Metastatic Liver Carcinoma in the Adrenal Gland (tissue), 2 donors: ENCODE data around the gene COX20.

DNA sequence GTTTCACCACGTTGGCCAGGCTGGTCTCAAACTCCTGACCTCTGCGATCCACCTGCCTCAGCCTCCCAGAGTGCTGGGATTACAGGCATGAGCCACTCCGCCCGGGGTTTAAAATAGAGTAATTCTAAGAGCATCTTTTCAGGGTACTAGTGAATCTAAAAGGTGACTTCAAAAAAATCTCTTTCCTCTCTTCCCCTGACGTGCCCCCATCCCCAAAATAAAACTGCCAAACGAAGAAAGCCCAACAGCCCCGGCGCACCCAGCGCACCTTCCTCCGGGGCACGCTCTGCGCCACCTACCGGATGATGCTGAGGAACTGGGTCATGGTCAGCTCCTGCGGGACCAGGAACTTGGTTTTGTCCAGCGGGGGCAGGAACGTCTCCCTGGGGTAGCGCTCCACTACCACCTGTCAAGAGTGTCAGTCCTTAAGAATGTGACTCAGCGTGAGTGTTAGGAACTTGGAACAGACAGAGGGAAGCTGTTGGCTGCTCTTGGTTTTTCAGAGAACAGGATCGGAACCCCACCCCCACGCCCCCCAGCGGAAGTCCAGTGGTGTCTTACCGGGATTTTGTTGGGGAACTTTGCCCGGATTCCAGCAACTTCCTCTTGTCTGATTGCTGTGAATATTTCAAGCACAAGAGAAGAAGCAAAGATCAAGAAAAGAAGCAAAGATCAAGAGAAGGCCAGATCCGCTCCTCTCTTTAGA is 530 bp downstream of the MAP1LC3C start:
- PRO-cap, 2 experiments, result no peak in any of the 2 experiments

DNA sequence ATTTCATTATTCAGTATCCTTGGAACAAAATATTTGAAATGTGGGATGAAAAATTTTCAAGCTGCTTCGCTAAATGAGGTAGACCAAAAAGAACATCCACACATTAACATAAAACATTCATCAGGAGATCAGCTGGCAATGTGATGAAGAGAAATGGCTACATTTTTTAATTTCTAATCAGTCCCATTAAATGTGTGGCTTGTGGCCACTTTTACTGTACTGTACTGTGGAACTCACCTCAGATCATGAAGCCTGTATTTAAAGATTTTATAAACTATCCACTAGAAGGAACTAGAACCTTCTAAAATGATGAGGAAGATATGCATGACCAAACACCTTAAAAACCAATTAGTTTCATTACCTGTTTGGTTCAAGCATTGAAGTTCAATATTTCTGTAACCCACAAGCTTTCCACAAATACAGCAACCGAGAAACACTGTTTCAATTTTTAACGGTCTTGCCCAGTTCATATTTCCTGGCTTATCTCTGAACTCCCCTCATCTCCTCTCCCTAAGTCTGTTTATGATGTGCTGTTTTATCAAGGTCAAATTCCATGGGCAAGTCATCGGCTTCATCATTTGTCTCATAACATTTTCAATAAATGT is 264.2 kb upstream of the PLD5 start:
- PRO-cap, 2 experiments, result no peak in any of the 2 experiments

DNA sequence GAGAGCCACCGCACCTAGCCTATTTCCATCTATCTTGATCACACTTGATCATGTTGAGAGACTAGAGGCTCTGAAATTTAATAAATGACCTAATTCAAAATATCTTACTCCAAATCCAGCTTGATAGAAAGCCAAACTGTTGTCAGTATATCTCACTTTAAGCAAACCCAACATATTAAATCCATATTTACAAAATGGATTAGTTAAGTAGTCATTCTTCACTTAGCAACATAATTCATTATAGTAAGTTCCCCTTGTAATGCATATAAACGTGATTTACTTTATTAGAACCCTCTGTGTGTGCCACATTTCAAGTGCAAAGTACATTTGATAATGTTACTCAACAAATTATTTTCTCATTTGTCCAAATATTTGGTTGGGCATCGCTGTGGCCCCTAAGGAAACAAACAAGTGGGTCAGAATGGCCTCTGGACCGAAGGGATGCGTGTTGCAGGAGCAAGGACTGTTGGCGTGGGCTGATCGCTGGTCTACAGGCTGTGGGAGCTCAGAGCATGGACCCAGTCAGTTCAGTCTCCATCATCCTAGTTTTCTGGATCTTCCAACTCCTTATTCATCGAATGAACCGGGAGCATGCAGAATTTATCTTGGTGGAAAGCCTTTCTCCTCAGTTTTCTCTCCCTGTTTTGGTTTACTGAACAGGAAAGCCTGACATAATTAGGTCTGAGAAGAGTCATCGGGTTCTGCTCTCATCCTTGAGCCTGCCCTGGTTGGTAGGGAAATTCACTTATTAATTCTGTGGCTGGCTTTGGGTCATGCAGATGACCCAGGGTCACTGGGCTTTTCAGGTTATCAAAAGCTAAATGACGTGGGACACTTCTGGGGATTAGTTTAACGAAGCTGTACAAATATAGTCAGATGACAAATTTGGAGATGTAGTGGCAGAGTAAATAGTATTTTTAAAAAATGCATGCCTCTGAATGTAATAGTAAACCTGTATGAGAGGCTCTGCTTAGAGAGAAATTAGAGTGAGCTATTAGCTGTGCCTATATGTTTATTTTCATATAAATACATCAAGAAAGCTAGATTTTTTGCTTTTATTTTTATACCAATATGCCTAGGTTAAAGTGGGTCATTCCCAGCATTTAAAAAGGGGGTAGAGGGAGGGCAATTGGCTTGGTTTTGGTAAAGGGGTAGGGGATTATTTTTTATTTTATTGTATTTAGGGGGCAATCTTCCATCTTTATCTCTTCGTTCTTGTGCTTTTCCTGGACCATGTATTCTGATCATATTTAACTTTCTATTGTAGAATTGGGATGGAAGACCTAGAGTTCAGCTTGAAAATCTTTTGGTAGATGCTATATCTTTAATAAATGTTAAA is 200.2 kb downstream of the SDCCAG8 start:
- PRO-cap, 2 experiments, result peak in 2 of 2 experiments; most common plus-strand start position 486 of the sequence (in 2); most common minus-strand start position 721 of the sequence (in 2)

DNA sequence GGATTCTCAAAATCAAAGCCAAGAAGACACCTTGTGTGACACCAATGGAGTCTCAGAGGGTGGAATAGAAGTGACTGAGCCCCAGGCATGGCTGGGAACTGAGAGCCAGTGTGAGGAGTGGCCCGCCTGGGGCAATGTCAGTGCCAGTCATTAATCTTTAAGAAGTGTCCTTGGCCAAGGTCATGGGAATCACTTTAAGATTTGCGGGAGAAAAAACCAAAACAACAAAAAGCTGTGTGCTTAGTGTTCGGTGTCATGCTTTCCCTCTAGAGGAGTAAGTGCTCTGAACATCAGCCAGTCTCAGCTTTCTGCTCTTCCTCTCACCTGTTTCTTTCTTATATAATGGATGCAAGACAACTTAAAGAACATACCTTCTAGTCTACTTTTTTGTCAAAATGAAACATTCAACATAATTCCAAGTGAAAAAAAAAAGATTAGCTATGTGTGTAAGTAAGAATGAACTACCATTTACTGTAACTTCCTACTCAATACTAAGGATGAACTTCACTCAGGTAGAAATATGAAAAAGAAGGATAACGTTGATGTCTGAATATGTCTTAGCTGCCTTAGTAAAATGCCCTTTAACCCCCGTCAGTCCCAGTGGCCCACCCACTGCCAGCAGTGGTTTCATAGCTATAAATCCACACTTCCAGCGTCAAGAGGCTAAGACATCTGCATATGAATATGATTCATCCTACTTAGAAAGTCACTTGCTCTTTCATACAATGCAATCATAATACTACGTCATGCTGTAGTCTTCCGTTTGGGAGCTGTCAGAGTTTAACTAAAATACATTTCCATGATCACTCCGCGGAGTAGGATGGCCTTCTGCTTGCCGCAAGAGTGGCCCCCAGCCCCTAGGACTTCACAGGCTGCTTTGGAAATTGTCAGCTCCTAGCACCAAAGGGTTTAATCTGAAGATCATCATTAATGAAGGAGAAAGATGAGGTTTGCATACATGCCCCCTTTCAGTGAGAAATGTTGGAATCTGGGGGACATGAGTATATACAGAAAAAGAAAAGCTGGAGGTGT is 247.2 kb downstream of the SDCCAG8 start:
- PRO-cap, 2 experiments, result no peak in any of the 2 experiments

- PRO-cap, 2 experiments, result no peak in any of the 2 experiments
Measured at GRCh38 chr1:243595519-243595814, 254.6 kb downstream of the AKT3 start.

DNA sequence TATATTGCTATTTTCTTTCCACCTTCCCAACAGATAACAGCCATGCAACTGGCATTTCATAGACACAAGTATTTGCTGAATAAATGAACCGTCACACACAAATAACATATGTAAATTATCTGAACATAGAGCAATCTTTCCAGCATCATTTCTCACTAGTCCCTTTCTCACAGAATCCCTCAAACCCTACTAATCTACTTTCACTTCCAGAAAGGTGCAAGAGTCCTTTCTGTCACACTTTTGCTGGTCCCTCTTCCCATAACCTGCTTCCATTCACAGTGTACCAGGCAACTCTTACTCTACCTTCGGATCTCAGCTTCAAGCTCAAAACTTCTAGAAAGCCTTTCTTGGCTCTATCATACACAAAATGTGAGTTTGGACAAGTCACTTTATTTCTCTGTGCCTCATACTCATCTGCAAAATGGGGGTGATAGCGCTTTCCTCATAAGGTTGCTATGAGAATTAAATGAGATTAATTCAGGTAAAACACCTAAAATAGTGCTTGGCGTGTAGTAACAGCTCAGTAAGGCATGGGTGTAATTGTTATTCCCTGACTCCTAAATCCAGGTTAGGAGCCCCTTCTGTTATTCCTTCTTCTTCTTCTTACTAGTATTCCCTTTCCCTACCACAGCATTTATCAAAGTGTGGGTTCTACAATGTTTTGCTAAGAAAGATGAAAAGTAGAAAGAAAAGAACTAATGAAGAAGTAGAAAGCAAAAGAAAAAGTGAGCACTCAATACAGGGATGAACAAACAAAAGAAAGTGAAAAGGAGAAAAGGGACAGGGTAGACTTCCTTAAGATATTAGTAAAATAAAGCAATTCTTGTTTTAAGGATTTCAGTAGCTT is 113.0 kb downstream of the AKT3 start:
- PRO-cap, 2 experiments, result no peak in any of the 2 experiments

DNA sequence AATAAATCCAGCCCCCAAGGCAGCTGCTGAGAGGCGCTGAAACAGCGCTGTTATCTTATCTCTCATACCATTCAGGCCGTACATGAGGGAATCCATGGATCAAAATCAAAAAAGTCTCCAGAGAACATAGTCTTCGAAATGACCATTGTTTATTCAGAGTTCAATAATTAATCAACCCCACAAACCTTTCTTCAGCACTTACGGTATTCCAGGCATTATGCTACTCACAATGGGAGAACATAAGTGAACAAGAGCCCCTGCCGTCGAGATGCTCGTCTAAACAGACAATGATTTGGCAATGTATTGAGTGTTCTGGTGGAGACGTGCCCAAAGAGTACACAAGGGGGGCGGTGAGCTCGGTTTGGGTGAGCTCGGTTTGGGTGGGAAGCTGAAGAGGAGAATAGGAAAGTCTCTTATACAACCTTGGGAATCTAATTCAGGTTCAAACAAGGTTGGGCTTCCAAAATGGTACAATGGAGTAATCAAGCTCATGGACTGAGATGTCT is 38.7 kb downstream of the ZBTB18 start:
- PRO-cap, 2 experiments, result no peak in any of the 2 experiments

GRCh38 chr1:244211459-244211896 is 141.0 kb upstream of the C1orf100 start:
- PRO-cap, 2 experiments, result no peak in any of the 2 experiments

GRCh38 chr1:244437416-244438102 is 14.2 kb downstream of the ADSS2 start:
- PRO-cap, 2 experiments, result no peak in any of the 2 experiments

DNA sequence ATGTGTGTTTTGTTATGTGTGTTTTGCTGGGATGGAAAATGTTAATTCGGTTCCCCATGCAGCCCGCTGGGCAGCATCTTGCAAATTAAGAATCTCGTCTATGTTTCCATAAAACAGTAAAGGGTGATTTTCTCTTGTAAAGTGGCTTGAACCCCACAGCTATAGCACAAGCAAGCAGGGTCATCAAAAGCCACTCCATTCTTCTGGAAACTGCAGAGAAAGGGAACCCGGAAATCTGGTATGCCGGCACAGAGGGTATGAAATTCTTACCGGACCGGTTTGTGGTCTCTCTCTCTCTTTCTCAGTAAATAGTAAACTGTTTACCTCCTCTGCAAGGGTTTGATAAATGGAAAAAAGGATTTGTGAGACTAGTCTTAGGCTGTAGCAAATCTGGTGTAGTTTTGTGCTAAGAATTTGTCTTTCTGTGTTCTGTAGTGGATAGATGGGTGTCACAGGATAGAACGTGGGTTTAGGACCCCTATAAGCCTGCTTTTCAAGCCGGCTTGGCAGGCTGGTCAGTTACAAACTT is 2.7 kb upstream of the ADSS2 start:
- PRO-cap, 2 experiments, result no peak in any of the 2 experiments

- PRO-cap, 2 experiments, result no peak in any of the 2 experiments
Measured at GRCh38 chr1:244614134-244614961, 38.6 kb upstream of the DESI2 start.

DNA sequence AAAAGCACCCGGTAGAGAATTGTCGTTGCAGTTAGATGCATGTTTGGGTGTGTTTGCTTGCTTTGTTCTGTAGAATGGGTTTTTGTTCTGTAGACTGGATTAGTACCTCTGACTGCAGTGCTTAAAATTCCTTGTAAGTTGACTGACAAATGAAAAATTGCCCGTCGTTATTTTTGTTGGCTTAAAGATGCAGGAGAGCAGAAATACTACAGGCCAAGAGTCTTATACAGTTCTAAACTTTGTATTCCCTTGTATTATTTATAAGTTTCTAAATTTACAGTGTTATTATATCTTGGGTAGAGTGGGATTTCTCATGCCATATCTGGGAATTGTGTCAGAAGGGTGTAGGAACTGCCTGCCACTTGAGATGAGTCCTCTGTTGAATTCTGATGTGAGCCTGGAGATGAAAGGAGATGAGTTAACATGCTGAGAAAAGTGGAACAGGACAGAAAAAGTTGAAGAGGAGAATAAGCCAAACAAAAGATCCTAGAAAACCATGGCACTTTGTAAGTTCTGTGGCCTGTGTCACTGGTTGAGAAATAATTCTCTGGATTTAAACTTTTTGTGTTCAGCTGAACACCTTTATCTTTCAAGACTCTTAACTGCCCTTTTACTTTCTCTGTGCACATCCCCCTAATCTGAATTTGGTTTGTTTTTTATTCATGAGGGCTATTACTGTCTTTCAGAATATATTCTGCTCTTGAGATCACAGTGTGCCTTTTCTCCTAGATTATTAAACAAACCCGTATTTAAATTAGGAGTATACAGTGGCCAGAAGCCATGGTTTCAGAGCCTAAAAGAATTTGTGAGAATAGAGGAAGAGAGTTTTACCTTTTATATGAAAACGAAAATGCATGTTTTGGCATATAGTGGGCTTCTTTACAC is 1.5 kb downstream of the DESI2 start:
- PRO-cap, 2 experiments, result no peak in any of the 2 experiments

- PRO-cap, 2 experiments, result no peak in any of the 2 experiments
Measured at GRCh38 chr1:244666539-244667480, 13.9 kb downstream of the DESI2 start.

- PRO-cap, 2 experiments, result no peak in any of the 2 experiments
Measured at GRCh38 chr1:244673076-244673541, 20.2 kb downstream of the DESI2 start.

DNA sequence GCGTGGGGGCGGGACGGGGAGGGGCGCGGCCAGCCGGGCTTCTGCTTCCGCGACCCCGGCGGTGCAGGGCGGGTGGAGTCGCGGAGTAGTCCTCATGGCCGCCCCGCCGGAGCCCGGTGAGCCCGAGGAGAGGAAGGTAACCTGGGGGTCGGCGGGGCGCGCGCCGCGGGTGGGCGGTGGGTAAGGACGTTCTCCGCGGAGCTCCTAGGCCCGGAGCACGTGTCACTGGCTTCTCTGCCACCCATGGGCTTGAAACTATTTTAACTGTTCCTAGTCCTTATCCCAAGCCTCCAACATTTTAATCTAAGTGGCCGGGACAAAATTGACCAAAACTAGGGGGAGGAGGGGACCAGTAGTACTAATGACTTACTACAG is at the start of gene COX20:
COX20 (plus strand) TSS at position 38 of the 375 bp plus-strand sequence.
- PRO-cap, 2 experiments, result no peak in any of the 2 experiments

DNA sequence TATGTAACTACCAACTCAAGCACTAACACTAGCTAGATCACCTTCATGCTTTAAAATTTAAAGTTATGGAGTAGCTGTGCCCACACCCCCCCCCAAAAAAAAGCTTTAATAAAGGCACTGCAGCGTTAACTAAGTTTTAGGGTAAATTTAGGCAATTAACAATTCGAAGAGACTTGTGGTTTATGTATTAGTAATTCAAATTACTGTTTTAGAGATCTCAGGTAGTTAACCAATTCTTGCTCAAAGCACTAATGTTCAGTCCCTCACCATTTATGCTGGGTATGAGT is 14.0 kb downstream of the HNRNPU start:
- PRO-cap, 2 experiments, result no peak in any of the 2 experiments

DNA sequence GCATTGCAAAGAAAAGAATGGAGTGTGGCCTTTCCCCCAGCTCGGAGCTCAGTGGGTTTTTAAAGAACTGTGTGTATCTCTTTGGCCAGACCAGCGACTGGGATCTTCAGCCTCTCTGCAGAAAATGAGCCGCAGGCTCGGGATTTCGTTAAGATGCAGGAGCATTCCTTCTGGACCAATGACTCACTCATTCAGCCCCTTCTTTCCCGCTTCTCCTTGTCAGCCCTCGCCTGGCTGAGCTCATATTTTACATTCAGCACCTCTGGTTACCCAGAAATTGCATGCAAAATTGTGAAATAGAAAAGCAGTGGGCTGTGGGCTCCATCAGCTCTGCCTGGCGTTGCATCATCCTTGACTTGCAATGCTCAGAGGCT is 444.5 kb downstream of the KIF26B start:
- PRO-cap, 2 experiments, result no peak in any of the 2 experiments

DNA sequence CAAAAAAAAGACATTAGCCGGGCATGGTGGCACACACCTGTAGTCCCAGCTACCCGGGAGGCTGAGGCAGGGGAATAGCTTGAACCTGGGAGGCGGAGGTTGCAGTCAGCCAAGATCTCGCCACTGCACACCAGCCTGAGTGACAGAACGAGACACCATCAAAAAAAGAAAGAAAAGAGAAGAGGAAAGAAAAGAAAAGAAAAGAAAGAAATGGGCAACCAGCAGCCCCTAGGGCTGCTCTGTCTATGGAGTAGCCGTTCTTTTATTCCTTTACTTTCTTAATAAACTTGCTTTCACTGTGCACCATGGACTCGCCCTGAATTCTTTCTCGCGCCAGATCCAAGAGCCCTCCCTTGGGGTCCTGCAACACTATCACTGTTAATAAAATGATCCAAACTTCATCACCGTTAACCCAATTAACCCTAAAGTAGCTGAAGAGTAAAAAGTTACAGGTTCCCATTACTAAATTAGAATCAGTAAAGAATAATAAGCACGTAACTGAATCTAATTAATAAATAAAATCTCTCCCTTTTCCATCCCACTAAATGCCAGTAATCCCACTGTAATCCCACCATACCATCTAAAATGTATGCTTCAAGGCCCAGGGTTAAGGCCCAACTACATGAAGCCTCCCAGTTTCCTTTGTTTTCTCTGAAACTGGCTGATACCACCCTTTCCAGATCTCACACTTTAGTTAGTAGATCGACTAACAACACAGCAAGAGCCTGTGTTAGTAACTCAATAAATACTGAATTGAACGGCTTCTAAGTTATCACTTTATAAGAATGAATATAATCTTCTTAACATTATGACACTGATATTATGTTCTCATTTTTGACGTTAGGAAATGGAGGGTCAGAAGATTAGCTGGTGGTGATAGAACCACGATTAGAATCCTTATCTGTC is 238.3 kb downstream of the SMYD3 start:
- PRO-cap, 2 experiments, result no peak in any of the 2 experiments

DNA sequence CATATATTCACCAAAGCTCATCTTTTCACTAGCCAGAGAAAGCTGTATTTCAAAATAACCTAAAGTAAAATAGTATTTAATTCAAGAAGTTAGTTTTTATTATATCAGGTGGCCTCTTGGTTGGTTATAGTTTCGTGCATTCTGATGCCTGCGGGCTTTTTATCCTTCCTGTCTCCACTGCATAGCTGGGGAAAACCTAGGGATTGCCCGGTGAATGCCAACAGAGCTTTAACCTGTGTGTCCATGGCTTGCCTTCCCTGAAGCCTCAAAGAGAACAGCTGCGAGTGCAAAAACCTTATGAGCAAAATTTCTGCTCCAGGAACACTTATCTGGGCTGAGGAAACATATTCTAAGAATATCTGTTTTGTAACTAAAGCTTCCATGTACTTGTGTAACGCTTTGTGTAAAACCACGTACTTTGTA is 7.1 kb downstream of the CNST start:
- PRO-cap, 2 experiments, result no peak in any of the 2 experiments

GRCh38 chr1:246607413-246607846 is 41.2 kb downstream of the CNST start:
- PRO-cap, 2 experiments, result peak in 2 of 2 experiments; most common minus-strand start chr1:246607518 (in 2)